Right common carotid artery plus branches (tissue), 1 donor: ENCODE measurements around a stretch of chr3.

GRCh38 chr3:172343865-172344231, 104.4 kb downstream of the GHSR start:
- PRO-cap: no peak

- PRO-cap: no peak
Measured at GRCh38 chr3:172586366-172586904, 63.2 kb upstream of the TNFSF10 start.

- PRO-cap: no peak
Measured at GRCh38 chr3:172607838-172608208, 84.6 kb upstream of the TNFSF10 start.

DNA sequence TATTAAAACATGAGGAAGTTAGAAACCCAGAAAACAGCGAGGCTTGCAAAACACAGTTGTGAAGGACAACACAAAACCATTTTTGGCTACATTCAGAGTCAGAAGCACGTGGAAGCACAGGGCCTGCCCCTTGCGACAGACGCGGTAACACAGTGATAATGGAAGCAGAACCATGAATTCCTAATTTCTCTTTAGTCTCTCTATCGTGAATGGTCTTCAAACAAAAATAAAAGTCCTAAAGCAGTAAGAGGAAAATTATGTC, 12.2 kb downstream of the NCEH1 start:
- PRO-cap: no peak

DNA sequence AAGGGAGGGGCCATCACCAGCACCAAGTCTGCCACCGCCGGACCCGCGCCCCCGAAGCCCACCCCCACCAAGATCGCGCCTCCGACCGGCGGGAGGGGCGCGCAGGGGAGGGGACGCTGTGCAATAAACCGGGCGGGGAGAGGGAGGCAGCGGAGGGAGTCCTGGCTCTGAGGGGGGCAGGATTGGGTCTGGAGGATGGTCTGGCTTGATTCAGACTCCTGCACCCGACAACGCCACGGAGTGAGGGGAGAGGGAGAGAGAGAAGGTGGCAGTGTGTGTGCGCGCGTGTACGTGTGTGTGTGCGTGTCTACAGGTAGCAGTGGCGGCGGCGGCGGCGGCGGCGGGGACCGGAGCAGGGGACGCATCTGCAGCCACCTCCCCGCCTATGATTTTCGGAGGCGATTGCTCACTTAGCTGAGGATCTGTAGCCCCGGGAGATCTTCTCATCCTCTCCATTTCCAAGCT, 1.8 kb upstream of the NLGN1 start:
- PRO-cap: bidirectional peak, plus-strand start at position 213 of the sequence, minus-strand start at position 242 of the sequence

DNA sequence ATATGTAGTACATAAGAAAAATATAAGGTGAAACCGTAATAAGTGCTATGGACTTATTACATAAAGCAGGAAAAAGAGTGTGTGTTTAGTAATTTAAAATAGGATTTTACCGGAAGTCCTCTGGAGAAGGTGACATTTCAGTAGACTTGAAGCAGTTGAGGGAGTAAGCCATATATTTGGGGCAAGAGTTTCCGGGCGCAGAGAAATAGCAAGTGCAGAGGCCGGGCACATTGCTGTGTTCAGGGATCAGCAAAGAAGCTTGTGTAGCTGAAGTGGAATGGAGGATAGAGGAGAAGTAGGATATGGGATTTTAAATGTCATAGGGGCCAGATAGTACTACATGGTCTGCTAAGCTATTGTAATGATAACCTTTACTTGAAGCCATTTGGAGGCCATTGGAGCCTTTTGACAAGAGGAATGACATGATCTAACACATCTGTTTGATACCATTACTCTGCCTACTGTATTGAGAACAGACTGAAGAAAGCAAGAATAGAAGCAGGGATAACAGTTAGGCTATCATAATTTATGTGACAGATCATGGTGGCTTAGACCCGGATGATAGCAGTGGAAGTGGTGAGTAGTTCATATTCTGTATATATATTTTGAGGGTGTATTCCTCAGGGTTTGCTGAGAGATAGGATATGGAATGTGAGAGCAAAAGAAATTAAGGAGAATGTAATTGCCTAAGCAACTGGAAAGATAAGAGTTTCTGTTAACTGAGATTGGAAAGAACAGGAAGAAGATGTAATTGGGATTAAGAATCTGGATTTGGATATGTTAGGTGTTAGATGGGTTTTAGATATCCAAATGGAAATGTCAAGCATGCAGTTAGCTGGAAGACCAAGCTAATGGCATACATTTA, 416.2 kb upstream of the NAALADL2 start:
- PRO-cap: no peak

DNA sequence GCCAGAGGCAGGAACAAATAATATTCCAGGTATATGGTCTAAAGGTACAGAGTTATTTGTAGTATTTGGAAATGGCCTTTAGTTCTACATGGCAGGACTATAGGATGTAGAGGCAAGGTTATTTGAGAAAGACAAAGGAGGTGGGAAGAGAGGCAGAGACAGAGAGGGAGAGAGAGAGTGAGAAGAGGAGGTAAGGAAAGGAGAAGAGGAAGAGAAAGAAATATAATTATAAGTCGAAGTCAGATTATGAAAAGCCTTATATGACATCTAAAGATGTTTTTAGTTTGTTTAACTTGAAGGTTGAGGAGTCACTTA, 260.2 kb downstream of the NAALADL2 start:
- PRO-cap: no peak

- PRO-cap: no peak
Measured at GRCh38 chr3:175273947-175274329, 414.8 kb downstream of the NAALADL2 start.

DNA sequence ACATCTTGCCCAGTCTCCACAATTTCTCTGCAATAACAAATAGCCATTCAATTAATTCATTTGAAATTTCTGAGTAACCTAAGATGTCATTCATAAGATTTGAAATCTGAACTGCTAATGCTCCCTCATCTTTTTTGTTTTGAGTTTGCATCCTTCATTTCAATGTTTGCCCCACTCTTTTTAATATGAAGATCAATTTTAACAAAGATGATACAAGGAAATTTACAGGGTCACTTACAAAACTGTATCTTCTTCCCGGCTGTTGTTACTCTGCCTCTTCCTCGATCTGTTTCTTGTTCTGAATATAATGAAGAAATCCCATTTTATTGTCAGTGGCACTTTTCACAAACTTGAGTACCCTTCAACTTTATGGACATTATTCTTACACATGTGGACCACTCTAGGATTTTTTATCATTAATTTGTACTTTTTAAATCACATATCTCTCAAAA, 343.8 kb downstream of the TBL1XR1 start:
- PRO-cap: no peak

DNA sequence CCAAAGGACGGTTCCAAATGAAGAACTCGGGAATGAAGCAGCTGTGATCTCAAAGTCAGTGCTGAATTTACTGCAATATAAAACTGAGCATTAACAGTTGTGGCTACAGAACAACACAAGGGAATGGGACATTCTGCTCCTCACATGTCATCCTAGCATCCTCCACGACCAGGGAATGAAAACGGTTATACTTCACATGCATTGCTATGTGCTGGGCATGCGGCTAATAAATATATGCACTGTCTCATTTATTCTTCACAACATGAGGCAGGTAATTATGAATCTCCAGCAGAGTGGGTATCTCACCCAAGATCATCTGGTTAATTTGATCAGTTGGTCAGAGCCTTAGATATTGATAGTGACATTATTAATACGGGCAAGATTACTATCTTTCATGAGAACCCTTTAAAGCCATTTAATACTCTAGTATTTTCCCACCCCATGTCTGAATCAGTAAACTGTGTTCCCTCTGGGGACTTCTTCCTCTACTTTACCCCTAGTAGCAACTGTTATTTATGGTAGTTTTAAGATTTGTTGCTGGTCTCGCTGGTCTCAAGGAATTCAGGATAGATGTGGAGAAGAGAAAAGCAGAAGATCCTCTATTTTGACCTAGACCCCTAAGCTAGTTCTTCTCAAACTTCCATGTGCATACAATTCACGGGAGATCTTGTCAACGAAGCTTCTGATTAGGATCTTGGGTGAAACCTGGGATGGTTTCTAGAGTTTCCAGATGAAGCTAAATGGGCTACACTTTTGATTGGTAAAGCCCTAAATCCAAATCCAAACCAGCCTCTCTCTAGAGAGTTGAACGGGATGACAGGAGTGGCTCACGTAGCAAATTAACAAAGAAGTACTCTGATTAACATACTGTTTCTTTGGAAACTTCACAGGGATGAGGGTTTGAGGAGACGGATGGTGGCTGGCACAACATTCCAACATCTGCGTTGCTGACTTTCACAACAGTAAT, 181.8 kb downstream of the TBL1XR1 start:
- PRO-cap: no peak

DNA sequence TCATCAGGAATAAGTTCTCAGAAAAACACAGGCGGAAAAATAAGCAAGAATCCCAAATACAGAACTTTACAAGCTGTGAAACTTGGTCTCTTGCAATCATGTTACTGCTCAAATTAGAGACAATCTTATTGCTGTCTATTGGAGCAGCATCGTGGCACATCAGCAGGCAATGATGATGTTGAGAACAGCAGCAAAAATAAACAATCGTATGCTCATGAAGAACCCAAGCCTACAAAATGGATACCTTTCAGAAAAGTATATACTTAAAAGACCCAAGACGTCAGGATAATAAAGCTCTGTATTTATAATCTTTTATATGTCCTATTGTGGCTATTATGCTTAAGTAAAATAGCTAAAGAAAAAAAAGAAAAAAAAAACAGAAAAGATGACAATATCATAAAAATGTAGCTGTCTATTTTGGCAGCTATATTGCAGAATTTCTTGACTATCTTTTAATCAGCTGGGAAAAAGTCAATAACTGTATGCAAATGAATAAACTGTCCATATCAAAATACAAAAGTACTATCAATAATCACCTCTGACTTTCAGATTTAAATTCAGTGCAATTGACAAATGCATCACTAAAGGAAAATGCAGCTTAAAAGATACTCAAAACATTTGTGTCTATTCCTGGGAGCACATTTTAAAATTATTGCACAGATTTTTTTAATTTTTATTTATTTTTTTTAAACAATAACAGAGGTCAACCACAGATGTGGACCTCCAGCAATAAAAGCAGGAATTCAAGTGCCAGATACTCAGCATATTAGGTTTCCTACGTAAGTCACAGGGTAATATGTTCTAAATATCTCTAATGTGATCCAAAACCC, 174.4 kb downstream of the TBL1XR1 start:
- PRO-cap: no peak

GRCh38 chr3:177051336-177052015, 145.8 kb downstream of the TBL1XR1 start:
- PRO-cap: no peak

GRCh38 chr3:177134812-177135362, 62.4 kb downstream of the TBL1XR1 start:
- PRO-cap: no peak

DNA sequence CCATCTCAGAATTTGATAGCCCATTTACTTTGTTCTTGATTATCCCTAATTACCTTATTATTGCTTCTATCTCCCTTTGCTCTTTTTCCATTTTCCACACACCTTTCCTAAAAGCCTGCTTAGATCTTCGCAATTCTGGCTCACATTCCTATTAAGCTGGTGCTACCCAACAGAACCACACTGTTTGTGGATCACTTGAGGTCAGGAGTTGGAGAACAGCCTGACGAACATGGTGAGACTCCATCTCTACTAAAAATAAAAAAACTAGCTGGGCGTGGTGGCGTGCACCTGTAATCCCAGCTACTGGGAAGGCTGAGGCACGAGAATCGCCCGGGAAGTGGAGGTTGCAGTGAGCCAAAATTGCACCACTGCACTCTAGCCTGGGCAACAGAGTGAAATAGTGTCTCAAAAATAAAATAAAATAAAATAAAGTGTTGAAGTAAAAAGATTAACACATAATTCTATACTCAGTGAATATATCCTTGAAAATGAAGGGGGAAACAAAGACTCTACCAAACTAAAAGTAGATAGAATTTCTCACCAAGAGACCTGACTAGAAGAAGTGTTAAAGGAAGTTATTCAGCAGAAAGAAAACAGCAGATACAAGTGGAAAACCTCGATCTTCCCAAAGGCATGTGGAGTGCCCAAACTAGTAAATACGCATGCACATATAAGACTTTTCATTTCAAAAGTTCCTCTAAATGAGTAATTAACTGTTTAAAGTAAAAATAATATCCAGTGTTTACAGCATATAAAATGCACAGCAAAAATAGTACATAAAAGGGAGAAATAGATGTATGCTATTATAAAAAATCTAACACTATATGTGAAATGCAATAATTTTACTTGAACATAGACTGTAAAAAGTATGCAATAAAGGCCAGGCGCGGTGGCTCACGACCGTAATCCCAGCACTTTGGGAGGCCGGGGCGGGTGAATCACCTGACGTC, 44.3 kb downstream of the TBL1XR1 start:
- PRO-cap: no peak

DNA sequence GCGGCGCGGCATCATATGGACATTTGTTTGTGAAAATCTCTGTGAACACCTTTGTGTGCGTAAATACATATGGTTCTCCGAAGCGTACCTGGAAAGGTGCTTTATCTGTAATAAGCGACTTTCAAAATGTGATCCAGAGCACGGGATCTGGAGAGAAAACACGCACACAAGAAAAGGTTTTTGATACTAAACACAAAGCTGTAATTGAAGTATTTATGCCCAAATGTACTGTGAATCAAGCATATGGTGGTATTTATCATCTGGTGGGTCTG, 713 bp upstream of the TBL1XR1 start:
- PRO-cap: no peak

GRCh38 chr3:177299754-177300712, 102.8 kb upstream of the TBL1XR1 start:
- PRO-cap: no peak

DNA sequence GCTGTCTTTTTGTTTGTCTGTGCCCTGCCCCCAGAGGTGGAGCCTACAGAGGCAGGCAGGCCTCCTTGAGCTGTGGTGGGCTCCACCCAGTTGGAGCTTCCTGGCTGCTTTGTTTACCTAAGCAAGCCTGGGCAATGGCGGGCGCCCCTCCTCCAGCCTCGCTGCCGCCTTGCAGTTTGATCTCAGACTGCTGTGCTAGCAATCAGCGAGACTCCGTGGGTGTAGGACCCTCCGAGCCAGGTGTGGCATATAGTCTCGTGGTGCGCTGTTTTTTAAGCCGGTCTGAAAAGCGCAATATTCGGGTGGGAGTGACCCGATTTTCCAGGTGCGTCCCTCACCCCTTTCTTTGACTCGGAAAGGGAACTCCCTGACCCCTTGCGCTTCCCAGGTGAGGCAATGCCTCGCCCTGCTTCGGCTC, 196.9 kb upstream of the TBL1XR1 start:
- PRO-cap: no peak

DNA sequence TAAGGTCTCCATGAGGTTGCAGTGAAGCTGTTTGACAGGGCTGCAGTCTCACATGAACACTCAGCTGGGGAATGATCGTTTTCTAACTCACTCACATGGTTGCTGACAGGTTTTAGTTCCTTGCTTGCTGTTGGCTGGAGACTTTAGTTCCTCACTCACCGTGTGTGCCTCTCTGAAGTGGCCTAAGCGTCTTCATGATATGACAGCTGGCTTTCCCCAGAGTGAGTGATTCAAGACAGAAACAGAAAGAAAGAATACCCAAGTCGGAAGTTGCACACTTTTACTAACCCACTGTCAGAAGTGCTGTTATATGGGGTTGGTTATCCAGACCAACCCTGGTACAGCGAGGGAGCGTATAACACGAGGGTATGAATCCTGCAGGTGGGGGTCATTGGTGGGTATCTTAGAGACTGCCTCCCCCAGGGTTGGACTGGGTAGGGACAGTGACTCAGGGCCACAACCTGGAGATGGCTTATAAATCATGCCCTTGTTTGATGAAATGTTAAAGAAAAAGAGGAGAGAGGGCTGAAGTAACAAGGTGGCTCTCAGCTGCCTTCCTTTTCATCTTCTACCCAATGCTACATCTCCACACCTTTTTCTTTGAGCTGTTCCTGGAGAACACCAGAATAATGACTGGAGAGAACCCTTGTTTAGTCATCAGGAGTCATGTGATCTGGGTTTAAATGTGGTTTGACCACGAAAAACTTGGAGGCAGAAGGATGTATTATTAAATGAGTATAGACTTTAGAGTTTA, 230.0 kb upstream of the TBL1XR1 start:
- PRO-cap: no peak

GRCh38 chr3:177676612-177677304, 479.5 kb upstream of the TBL1XR1 start:
- PRO-cap: no peak

DNA sequence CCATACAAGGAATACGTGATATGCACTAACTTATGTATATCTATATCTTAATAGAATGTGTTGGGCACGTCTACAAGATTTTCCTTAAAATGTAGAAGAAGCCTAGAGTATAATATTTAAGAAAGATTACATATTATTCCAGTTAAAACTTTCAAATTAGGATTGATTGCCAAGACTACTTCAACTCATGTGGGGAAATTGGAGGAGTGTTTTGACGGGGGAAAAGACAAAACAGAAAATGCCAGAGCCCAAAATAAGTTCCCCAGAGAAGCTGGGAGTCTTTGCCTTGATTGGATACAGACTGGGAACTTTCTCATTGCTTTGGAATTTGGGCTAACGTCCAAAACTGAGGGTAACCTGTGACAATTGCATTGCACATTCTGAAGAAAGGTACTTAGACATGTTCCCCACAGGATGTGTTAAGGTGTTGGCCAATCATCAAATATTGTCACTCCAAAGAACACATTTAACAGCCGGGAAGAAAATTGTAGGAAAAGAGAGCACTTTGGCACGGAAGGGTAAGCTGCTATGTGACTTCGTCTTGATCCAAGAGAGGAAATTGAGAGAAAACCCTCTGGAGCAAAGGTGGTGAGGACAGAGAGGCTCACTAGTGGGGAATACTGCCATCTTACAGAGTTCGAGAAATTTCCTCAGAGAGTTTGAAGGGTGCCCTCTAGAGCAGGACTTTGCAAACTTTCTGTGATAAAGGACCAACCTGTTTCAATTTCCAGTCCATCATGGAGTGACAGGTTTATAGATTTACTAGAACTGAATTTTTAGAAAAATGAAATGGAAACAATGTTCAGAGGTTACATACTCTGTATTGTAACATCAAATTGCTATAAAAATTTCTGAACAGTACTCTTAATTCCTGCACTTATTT, 619.4 kb upstream of the TBL1XR1 start:
- PRO-cap: no peak